ENCODE measurements around a stretch of chr14.

- PRO-cap, 10 experiments: no peak in any of the 10 experiments
These were observed 983.5 kb downstream of the TMEM121 start for GRCh38 chr14:106509940-106510139.

GRCh38 chr14:106744854-106745859 is 1218.8 kb downstream of the TMEM121 start:
- PRO-cap, 10 experiments: no peak in any of the 10 experiments

- PRO-cap, 10 experiments: no peak in any of the 10 experiments
These were observed 1264.5 kb downstream of the TMEM121 start for GRCh38 chr14:106790783-106791463.

GRCh38 chr14:106850508-106851284 is 1324.3 kb downstream of the TMEM121 start:
- PRO-cap, 10 experiments: no peak in any of the 10 experiments

All from Metastatic Breast Carcinoma in the Brain (tissue), 10 donors.